Daoy (cell line): Measurements from ENCODE around the gene BTF3L4.

DNA sequence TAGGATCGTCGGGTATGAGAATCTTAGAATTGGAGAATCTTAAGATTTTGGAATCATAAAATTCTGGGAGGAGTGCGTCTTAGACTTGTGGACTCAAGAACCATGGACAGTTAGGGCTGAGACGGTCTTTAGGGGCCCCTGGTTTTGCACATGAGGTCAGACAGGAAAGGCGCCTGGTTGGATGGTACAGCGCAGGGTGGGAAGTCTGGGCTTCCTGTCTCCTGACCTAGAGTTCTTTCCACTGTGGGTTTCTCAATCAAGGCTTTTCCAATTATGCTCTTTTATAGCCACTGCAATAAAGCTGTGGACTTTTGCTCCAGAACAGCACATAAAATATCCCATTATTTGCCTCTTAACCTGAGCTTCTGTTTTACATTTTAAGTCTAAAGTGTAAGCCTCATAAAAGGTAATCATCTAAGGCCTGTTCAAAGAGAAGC, 270.2 kb downstream of the TRABD2B start:
- RAMPAGE, long total RNA, result no peak

- RAMPAGE, long total RNA, result no peak
These were observed 269.9 kb downstream of the TRABD2B start for GRCh38 chr1:47727367-47727571.

DNA sequence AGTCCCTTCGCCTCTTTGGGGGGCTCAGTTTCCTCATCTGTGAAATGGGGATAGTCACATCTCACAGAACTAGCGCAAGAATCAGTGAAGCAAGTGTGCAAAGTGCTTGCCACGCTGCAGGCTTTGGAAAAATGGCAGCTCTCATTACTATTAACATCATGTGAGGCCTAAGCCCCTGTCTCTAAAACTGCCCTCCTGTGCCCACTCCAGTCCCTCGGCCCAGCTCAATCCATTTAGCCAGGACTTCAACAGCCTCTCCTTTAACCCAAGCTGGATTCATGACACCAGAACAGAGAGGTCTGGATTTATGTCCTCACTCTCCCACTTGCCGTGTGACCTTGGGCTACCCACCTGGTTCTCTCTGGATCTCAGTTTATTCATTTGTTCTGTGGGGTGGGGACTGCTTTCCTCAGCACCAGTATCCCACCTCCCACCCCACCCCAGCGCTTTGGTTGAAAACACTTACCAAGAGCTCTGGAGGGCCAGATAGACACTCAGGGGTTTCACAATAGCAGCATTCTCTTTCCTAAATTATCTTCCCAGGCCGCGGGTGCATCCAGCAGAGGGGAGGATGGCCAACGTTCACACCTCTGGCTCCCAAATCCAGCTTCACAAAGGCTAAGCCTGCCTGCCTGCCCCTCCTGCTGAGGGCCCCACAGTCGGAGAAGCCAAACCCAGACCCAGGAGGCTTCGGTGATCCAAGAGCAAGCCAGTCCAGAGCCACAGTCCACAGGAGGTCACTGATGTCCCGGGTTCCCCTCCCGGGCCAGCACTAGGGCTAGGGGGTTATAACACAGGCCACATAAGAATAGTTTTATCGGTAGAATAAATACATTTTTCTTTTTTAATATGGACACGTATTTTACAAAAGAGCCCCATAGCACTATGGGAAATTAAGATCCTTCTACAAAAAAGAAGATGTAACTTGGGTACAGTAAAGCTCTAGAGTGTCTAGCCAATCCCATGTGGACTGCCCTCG, 232.1 kb downstream of the TRABD2B start:
- RAMPAGE, long total RNA, result no peak

- RAMPAGE, long total RNA, result no peak
These were observed 172.6 kb downstream of the TRABD2B start for GRCh38 chr1:47824495-47825169.

DNA sequence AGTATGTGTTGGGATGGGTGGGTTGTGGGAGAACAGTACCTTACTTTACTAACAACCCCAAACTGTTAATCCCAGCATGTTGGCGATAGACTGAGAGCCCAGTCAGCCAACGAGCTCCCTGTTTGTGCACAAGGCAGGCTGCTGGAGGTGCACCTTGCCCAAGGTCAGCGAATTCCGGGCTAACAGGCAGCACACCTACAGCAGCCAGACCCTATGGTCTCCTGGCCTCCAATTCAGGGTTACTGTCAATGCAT, 1.5 kb downstream of the TRABD2B start:
- RAMPAGE, long total RNA, result no peak

GRCh38 chr1:48253187-48254087, 30.9 kb downstream of the SLC5A9 start:
- RAMPAGE, long total RNA, result no peak

DNA sequence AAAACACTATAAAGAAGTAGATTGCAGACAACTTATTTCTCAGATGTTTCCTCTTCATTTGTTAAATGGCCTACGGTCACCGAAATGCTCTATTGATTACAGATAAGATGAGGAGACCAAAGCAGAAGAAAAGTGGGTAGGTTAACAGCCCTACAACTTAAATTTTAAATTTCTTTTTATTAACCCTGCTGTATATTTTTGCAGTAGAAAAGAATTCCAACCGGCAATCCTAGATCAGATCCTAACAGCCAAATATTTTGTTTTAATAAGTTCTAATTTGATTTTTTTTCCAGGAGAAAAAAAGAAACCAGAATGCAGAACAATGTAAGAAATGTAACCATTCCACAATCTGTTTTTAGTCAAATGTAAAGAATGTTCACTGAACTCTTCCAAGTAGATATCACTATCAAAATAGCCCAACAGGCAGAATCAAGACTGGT, 138.2 kb downstream of the FAF1 start:
- RAMPAGE, long total RNA, result no peak

GRCh38 chr1:50959110-50959424, 1.0 kb downstream of the FAF1 start:
- RAMPAGE, long total RNA, result no peak

- RAMPAGE, long total RNA, result no peak
These were observed 1.7 kb upstream of the CDKN2C start for GRCh38 chr1:50967924-50969128.

- RAMPAGE, long total RNA, result no peak
These were observed 767 bp downstream of the RNF11 start for GRCh38 chr1:51236615-51237464.

DNA sequence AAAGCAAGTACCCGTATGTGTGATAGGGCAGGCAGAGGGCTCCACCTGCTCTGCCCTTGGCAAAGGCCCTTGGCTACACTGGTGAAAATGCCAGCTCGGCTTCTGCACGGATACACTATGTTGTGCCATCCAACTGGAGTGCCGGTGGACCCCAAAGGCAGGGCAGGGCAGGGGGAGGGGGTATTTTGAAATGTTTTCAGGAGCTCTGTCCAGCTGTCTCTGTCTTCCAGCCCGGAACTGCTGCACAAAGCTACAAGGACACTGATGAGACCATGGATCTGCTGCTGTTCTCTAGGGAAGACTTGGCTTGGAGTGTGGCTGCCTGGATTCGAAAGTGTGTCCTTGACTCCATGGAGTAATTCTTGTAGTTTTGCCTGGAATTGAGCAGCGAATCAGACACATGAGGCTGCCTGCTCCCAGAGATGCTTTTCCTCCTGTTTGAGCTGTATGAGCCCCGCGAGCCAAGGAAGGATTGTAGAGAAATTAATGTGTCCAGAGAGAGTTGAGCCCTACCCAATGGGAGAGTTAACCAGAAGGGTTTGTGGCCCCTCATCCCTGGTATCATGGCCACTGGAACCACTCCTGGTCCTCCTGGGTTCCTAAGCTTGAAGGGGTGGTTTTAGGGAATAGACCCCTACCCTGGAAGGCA, 42.3 kb downstream of the TTC39A start:
- RAMPAGE, long total RNA, result no peak

- RAMPAGE, long total RNA, result no peak
These were observed 942 bp downstream of the TTC39A start for GRCh38 chr1:51329277-51329962.

- RAMPAGE, long total RNA, result no peak
These were observed 864 bp downstream of the EPS15 start for GRCh38 chr1:51517797-51519007.

DNA sequence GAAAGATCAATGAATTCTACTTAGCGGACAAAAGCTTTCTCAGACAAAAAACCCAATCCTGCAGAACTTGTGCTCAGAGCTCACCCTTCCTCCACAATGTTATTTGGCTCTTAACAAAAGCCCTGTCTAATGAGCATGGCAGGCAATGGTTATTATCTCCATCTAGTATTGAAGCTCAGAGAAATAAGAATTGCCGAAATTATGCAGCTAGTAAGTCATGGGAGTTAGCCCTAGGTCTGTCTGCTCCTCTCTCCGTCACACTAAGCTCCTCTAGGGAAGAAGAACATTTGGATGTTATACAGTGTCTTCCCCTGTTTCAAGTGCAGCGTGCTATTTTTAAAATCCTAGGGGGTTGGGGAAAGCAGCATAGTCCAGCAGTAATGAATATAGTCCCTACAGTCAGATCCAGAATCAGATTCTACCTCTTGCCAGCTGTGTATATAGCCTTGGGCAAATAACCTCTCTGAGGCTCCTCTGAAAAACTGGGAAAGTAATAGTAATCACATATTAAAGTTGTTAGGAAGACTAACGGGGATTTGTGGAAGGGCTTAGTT, 44.6 kb upstream of the OSBPL9 start:
- RAMPAGE, long total RNA, result no peak

DNA sequence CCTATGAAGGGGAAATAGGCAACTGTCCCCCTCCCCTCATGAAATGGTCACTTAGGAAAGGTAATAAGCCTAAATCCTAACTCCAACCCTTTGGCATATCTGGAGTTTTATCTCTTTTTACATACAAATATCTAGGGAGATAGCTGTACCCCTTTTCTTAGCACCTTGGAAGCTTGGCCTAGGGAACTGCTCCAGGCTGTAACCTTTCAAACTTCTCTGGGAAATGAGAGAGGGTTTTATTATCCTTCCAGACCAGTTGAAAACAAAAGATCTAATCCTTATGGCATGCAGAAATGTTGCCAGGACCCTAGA, 25.6 kb downstream of the OSBPL9 start:
- RAMPAGE, long total RNA, result no peak

- RAMPAGE, long total RNA, result no peak
These were observed 112.3 kb downstream of the OSBPL9 start for GRCh38 chr1:51728966-51729728.

DNA sequence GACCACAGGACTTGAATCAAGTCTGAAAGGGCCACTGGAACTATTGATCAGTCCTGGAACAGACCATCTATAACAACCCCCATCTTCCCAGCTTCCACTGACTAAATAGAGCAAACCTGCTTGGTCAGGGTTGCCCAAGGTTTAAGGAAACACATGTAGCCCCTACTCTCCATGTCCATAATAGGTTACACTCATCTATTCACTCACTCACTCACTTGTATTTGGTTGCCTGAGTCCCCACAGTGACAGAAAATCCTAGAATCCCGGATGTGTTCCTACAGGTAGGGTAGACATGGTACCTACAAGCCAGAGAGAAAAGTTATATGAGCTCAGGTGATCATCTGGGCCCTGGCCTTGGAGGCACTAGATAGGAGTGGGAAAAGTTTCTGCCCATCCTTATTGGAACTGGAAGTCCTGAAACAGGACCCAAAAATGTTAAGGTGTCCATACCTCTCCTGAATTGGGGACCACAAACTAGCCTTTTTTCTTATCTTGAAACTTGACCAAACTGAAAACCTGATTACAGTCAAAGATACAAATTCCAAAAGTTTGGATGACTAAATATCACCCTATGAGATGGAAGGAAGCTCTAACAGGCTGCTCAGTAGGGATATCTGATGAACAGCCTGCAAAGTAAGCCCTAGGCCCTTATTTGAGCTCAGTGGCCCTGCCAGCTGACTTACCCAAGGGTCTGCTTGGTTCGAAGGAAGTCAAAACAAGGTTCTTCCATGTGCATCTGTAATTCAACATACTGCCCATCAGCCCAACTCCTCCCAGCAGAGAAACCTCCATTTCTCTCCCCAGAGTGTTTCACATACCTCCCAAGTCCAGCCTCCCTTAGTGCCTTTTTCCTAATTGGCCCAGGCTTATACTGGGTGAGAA, 86.9 kb downstream of the NRDC start:
- RAMPAGE, long total RNA, result no peak

DNA sequence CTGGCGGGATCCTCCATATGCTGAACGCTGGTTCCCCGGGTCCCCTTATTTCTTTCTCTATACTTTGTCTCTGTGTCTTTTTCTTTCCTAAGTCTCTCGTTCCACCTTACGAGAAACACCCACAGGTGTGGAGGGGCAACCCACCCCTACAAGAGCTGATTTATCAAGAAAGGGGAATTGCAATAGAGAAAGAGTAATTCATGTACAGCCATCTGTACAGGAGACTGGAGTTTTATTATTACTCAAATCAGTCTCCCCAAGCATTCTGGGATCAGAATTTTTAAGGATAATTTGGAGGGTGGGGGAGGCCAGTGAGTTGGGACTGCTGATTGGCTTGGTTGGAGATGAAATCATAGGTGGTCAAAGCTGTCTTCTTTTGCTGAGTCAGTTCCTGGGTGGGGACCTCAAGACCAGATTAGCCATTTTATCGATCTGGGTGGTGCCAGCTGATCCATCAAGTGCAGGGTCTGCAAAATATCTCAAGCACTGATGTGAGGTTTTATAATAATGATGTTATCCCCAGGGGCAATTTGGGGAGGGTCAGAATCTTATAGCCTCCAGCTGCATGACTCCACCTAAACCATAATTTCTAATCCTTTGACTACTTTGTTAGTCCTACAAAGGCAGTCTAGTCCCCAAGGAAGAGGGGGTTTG, 16.7 kb upstream of the RAB3B start:
- RAMPAGE, long total RNA, result no peak

DNA sequence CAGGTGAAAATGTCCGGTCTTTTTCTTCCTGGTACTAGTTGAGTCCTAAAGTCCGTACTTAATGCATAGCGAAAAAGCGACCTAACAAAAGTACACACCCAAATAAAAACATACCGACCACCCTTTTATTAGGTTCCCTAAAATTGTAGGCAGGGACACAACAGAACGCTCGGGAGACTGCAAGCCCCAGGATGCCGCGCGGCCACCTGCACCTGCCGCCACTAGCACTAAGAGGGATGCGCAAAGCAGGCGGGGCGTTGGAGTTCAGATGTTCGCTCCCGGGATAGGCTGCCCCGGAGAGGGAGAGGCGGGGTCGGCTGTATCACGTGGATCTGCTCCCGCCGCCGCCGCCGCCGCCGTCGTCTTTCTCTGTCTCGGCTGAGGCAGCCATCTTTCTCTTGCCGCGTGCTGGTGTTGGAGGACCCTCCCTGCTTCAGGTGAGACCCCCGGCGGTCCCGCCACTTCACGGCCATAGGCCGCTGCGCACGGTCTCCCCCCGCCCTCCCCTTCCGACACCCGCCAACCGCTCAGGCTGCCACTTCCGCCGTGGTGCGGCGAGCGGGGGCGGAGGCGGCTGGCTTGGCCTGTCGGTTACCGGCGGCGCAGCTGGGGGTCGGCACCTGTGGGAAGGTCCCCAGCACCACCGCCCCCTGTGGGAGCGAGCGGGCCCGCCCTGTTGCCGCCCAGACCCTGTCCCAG, at the start of gene BTF3L4:
Gene BTF3L4 (plus strand): TSS at position 353 of the 699 bp plus-strand sequence.
- RAMPAGE, long total RNA, result start-site peak on the plus strand centred at position 375 of the sequence, 44 bp wide, 1,606 and 205 reads in 2 replicates

- RAMPAGE, long total RNA, result no peak
These were observed 5.8 kb downstream of the CC2D1B start for GRCh38 chr1:52360054-52360708.